Cytotoxic T cell (primary cell): ENCODE measurements around the gene SHISA9.

DNA sequence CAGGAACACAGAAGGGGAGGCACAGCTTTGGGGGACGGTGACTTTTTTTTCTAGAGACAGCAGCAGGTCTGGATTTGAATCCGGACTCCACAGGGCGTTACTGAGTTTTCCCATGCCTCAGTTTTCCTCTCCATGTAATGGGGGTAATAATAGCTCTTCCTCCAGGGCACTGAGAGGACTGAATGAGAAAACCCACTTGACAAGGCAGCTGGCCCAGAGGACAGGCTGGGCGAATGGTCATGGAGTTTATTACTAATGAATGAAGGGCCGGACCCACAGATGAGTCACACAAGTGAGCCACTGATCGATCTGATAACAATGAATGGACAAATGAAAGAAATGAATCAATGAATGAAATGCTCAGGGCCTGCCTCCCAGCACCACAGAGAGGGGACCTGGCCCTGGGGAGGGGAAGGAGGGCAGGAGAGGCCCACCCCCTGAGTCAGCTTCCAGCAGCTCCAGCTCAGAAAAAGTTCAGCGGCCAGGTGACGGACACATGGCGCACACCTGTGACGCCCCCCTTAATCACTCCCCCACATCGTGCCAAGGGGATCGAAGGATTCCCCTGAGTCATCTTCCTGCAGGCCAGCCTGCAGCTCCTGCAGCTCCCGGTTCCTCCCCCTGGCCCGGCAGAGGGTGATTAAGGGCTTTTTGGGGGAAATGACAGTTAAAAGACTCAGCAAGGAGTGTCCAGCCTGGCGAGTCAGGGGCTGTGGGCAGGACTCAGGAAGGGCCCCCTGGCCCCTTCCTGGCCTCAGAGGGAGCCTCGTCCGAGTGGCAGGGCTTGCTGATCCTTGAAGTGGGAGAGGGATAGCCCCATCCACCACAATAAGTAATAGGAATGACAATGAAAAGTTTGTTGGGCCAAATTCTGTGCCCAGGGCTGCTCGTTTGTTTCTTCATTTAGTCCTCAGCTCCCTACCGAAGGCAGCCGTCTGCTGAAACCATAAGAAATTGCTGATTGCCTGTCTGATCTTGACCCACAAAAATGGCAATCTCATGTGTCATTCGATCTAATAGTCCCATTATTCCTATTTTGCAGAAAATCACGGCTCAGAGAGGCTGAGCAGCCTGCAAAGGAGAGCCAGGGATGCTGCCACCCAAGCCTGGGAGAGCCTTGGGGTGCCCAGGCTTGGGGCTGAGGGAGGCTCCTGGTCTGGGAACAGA lies 54.1 kb downstream of the SOCS1 start:
- PRO-cap, 2 experiments, result no peak in any of the 2 experiments

- PRO-cap, 2 experiments, result no peak in any of the 2 experiments
These were observed 15.2 kb downstream of the SOCS1 start for GRCh38 chr16:11240755-11241168.

DNA sequence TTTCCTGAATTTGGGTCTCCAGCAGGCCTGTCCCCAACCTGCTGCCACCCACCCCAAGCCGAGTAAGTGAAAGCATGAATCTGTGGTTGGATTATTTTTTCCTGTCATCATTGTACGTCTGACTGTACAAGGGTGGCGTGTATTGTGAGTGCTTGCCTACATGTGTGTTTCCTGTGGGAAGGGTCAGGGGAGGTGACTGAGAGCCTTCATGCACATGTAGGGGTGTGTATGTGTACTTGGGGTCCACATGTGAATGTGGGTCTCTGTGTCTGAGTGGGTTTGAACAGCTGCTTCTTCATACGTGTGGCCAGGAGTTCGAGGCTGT lies 5.3 kb downstream of the TNP2 start:
- PRO-cap, 2 experiments, result peak in 1 of 2 experiments; most common plus-strand start position 242 of the sequence (in 1); most common minus-strand start position 68 of the sequence (in 1)

GRCh38 chr16:11535352-11536038 lies 8.4 kb upstream of the ENSG00000188897 start:
- PRO-cap, 2 experiments, result no peak in any of the 2 experiments

- PRO-cap, 2 experiments, result no peak in any of the 2 experiments
These were observed 39.0 kb upstream of the SNN start for GRCh38 chr16:11629021-11629942.

GRCh38 chr16:11675390-11676457 lies 7.5 kb downstream of the SNN start:
- PRO-cap, 2 experiments, result peak in 1 of 2 experiments; most common plus-strand start chr16:11675814 (in 1); most common minus-strand start chr16:11675575 (in 1)

GRCh38 chr16:11677103-11677463 lies 8.8 kb downstream of the SNN start:
- PRO-cap, 2 experiments, result peak in 1 of 2 experiments; most common minus-strand start chr16:11677337 (in 1)

GRCh38 chr16:11677464-11678430 lies 9.5 kb downstream of the SNN start:
- PRO-cap, 2 experiments, result peak in 1 of 2 experiments; most common plus-strand start chr16:11677533 (in 1); most common minus-strand start chr16:11677846 (in 1)

GRCh38 chr16:11682385-11683489 lies 14.5 kb downstream of the SNN start:
- PRO-cap, 2 experiments, result no peak in any of the 2 experiments

GRCh38 chr16:11758198-11758895 lies 15.7 kb upstream of the TXNDC11 start:
- PRO-cap, 2 experiments, result no peak in any of the 2 experiments

DNA sequence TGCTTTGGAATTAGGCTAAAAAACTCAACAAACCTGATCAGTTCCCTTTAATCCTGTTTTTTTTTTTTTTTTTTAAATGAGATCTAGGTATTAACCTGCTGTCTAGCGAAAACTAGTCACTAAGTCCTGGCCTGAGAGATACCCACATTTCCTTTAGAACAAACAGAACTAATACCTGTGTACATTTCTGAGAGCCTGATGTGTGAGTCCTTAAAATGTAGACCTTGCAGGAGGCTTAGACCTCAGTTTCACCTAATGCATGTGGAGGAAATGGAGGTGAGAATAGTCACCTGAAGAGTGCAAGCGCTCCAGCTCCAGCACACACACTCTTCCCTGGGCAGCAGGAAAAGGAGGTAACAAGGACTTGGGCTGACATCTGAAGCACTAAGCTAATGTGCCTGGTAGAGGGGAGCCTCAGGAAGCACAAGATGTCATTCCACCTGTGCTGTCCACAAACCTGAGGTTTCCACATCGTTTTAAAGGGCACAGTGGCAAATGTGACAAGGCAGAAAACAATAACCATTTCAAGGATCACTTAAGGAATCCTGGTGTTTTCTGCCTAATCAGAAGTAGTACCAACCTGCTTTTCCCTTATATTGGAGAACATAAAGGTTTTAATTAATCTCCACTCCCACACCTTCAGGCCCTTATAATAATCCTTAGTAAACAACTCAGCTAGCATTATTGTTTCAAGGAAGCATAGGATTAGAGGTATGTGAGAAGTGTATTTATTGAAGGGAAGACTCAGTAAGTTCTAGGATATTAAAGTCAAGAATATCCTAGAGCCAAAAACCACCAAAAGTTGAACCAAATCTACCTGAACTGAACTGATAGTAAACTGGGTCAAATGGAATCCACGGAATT lies 17.2 kb upstream of the RSL1D1 start:
- PRO-cap, 2 experiments, result no peak in any of the 2 experiments

DNA sequence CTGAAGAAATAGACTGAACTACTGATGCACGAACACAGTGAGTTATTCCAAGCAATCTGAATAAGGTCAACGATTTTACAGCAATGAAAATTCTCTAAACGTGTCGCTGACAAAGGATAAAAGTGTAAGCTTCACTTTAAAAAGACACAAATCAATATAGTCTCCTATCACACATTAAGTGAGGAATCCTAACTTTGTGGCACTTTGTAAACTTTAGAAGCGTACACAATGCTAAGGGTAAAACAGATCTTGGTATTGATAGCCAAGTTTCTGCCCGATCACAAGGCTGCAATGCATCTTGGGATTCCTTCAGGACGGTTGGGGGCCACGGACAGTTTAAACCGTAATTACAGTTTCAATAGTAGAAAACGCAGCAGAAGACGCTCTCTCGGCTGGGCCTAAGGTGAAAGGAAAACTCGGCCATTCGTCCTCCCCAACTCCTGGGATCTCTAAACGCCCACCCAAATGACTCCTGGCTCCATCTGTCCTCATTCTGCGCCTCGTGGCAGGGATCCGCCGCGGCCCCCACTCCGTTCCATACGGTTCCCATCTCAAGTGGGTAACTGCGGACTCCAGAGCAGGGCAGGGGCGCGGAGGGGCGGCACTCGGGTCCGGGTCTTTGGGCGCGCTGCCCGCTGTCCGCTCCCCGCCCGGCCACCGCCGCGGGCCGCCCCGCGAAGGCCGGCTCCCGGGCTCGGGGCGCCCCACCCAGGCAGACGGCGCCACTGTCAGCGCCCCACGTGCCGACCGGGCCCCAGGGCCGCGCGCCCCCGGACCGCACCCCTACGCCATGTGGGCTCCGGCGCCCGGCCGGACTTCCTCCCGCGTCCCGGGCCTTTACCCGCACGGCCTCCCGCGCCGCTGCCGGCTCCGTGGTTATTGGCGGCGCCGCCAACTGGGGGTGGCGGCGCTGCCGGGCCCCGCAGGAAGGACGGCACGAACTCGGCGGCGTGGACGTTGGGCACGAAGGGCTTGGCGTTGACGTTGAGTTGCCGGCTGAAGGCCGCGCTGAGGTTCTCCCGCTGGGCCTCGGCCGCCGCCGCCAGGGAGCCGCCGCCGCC lies 898 bp downstream of the GSPT1 start:
- PRO-cap, 2 experiments, result peak in 1 of 2 experiments; most common plus-strand start position 373 of the sequence (in 1); most common minus-strand start position 335 of the sequence (in 1)

DNA sequence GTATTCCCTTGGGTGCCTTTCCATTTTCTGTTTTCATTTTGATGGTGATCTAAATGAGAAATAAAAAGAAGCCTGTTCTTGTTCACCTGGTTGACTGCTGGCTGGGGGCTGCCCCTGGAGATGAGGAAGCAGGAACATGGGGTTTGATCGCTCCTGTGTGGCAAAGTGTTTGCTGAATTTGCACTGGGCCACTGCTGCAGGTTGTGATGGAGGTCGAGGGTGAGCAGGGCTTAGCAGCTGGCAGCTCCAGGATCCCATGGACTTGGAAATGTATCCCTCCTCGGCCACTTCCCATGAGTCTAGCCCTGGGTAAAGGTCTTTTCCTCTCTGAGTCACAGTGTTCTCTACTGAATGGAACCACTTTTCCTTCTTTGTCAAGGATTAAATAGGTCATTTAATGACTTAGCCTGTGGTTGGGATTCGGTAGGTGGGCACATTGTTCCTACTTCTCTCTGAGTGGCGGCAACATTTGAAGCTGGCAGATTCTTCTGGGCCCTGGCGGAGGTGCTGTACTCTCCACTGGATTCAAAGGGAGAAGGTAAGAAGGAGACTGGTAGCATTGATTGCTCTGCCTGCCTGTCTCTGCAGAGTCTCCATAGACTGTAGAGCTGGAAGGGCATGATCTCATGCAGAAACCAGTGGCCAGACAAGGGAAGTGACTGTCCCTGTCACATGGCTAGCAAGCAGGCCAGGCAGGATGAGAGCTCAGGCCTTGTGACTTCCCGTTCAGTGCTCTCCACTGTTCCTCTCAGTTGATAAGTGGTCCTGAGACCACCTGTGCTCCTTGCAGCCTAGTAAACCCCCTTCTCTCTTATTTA lies 17.9 kb downstream of the SNX29 start:
- PRO-cap, 2 experiments, result no peak in any of the 2 experiments

GRCh38 chr16:12038486-12039087 lies 62.1 kb downstream of the SNX29 start:
- PRO-cap, 2 experiments, result no peak in any of the 2 experiments

DNA sequence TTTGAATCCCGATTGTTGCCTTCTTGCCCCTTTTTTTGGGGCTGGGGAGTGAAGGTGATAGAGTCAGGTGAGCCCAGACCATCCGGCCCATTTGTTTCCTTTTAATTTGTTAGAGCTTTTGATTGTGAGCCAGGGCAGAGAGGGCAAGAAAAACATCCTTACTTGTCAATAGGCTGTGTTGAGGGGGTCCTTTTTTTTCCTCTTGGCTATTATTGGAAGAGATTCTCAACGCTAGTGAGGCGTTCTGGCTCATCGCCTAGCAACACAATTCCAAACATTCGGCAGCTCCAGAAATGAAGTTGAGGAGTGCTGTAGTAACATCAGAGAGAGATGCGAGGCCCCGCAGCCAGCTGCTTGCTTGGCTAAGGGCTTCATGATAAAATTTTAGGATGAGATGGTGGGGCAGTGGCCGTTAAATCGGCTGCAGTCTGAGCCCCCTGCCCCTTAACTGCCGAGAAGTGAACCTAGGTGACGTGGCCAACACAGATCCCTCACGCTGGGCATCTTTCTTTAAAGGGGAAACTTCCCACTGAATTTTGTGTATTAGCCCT lies 119.2 kb downstream of the SNX29 start:
- PRO-cap, 2 experiments, result no peak in any of the 2 experiments

GRCh38 chr16:12500758-12501273 lies 302.9 kb downstream of the CPPED1 start:
- PRO-cap, 2 experiments, result no peak in any of the 2 experiments

DNA sequence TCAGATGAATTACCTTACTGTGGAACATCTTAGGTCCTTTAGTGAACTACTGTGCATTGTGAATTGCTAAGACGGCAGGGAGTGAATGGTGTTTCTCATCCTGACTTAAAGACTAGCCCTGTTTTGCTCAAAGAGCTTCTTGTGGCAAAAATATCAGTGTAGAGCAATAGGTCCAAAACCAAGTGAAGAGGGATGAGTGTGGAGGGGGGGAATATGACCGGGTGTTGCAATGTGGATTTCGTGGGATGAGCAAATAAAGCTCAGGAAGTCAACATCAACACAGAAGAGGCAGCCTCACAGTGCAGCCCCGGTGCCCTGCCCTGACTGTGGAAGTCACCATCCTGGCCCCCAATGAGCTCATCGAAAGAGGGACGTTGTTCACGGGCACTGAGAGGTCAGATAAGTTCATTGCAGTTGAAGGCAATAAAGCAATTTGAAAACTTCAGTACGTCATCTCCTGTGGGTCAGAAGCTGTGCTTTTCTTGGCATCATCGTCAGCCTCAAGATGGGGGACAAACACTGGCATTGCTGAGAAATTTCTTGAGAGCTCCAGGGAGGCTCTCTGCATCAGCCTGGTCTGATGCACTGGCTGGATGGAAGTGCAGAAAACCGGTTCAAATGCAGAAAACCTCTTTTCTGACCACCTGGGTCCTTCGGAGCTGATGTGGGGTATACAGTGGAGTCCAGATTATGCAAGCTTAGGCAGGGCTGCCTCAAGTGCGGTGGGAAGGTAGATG lies 159.7 kb downstream of the CPPED1 start:
- PRO-cap, 2 experiments, result no peak in any of the 2 experiments

DNA sequence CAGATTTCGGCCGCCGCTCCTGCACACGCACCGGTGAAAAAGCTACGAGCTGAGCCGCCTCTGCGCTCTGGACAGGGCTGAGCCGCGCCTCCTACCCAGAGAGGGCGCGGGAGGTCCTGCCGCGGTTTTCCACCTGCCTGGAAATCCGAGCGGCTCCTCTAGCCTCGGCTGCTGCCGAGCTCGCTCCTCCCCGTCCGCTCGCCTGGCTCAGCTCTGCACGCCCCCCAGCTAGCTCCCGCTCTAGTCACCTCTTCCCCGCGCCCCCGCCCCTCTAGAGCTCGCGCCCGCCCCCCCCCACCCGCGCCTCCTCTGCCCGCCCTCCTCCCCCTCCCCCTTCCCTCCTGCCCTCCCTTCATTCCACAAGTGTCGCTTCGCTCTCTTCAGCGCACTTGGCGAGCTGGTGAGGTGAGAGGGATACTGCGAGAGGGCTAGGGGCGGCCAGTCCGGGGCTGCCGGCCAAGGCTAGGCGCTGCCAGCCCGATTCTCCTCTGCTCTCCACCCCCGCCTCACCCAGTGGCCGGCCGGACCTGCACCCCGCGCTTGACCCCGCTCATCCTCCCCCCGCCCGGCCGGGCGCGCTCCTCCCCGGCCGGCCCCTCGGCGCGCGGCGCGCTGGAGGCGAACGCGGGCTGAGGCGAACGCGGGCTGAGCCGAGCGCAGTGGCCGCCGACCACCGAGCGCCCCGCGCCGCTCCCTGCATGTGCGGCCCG lies at the start of gene SHISA9:
Gene SHISA9, plus strand, starts transcription at position 355 of the 710 bp plus-strand sequence.
- PRO-cap, 2 experiments, result no peak in any of the 2 experiments

DNA sequence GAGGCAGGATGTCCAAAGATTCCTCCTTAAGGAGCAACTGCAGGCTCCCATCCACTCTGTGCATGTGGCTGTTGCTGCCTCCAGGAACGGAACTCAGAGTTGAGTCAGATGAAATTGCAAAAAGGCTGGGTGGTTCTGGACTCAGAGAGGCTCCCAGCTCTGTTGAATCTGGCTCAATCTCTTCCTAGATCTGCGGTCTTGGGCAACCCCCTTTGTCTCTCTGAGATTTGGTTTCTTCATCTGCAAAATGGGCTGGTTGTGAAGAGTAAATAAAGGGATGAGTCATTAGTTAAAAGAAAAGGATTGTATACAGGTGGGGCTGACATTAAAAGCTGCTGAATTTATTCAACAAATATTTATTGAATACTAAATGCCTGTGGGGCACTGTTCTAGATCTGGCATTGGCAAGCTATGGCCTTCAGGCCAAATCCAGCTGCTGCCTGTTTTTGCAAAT lies 197.3 kb downstream of the SHISA9 start:
- PRO-cap, 2 experiments, result no peak in any of the 2 experiments

DNA sequence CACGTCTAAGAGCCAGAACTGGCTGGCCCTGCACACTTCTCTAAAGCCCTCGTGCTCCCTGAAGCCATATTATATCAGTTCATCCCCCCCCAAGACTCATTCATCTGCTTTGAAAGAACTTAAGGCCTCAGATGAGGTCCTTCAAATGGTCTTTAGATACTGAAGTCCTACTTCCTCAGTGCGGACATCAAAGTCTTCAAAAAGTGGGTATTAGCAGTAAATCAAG lies 296.3 kb upstream of the ERCC4 start:
- PRO-cap, 2 experiments, result no peak in any of the 2 experiments